ENCODE measurements around a stretch of chr13.

DNA sequence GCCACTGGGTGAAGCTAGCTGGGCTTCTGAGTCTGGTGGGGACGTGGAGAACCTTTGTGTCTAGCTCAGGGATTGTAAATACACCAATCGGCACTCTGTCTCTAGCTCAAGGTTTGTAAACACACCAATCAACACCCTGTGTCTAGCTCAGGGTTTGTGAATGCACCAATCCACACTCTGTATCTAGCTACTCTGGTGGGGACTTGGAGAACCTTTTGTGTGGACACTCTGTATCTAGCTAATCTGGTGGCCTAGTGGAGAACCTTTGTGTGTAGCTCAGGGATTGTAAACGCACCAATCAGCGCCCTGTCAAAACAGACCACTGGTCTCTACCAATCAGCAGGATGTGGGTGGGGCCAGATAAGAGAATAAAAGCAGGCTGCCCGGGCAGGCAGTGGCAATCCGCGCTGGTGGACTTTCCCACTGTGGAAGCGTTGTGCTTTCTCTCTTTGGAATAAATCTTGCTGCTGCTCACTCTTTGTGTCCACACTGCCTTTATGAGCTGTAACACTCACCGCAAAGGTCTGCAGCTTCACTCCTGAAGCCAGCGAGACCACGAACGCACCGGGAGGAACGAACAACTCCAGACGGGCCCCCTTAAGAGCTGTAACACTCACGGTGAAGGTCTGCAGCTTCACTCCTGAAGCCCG, 607.6 kb downstream of the PCDH9 start:
- CAGE, long polyA plus RNA, result no peak
- RRBS, result no CpG with 5 or more reads among the region's 17 CpGs

DNA sequence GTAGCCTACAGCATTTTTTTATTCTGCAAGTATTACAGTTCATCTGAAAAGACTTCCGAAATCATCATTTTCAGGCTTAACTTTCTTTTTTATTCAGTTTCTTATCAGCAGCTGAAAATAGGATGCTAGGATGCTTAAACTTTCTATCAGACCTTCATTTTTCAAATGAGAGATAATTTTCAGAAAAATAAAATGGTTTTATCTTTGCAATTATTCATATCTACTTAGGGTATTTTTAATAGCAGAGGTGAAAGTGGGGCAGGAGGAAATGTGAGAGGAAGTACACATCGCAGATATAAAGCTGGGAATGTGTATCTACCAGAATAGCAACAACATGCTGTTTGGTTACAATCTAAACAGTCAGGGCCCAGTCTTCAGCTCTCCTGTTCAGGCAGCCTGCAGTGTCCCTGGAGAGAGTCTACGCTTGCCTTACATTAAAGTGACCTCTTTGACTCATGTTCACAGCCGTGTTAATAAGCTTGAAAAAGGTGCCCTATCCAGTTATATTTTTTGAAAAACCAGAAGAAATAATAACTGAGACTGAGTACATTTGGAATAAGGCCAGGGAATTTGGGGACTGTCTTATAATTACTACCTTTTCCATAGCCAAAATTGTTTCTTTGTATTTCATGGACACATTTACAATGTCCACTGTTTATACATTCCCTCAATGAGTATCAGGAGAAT, 82.9 kb downstream of the PCDH9 start:
- CAGE, long polyA plus RNA, result no peak
- RRBS, result no CpG with 5 or more reads among the region's 4 CpGs

DNA sequence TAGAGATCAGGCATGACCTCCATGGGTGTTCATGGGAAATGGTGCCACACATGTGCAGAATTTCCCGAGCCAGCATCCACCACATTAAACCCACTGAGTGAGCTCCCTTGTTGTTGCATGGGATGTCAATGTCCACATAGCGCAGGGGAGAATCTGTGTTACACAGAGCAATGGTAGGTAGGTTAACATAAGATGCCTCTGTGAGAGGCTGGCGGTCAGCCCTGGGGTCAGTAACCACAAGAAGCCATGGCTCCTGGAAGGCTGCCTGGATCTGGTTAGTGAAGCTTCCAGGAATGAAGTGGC, 36.9 kb upstream of the PCDH9 start:
- CAGE, long polyA plus RNA, result no peak
- RRBS, result no CpG with 5 or more reads among the region's 3 CpGs

DNA sequence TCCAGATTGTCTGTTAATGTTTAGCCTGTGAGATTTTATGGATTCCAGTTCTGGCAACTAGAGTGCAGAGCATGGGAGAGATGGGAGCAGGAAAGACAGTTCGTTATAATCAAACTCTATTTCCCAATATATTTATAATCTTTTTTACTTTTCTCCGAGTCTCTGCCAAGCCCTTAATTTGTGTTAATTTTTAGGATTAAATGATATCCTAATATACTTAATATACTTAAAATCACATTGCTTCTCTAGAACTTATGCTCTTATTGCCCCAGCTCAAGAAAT, 272.7 kb upstream of the KLHL1 start:
- CAGE, long polyA plus RNA, result no peak
- RRBS, result no CpG with 5 or more reads among the region's 2 CpGs

GRCh38 chr13:71625061-71625619, 241.9 kb downstream of the DACH1 start:
- CAGE, long polyA plus RNA, result no peak
- RRBS, result no CpG with 5 or more reads among the region's 3 CpGs

DNA sequence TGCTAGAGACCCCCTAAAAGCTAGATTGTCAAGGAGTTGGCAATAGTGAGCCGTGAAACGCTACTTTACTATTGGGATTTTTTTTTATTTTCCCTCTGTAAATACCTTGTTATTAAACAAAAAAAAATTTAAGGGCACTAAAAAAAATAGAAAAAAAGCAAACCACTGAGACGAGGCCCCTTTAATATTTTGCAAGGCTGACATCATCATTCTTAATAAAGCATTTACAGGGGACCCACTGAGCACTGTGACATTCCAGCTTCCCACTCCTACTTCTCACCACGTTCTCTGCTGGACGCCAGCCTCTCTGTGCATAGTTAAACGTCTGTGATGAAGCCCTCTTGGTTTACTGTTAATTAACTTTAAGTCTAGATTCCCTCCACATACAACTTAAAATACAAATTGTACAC, 220.1 kb downstream of the MZT1 start:
- CAGE, long polyA plus RNA, result no peak
- RRBS, result no CpG with 5 or more reads among the region's 6 CpGs

GRCh38 chr13:72552312-72552598, 175.2 kb downstream of the MZT1 start:
- CAGE, long polyA plus RNA, result no peak

GRCh38 chr13:72801968-72802772, 20.2 kb downstream of the PIBF1 start:
- CAGE, long polyA plus RNA, result no peak
- RRBS, result no CpG with 5 or more reads among the region's 3 CpGs

DNA sequence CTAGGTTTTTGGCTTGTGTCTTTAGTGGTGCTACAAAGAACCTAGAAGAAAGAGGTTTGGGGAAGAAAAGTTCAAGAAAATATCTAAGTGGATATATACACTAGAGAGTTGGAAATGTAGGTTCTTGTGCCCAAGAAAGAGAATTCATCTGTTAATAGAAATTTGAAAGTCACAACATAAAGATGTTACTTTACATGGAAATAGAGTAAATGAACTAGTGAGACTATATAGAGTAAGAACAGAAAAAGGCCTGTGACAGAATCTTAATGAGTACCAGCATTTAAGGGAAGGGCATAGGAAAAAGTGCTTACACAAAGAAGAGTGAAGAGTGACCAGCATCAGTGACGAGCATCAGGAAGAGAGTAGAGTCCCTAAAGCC, 78.8 kb upstream of the KLF5 start:
- CAGE, long polyA plus RNA, result no peak
- RRBS, result no CpG with 5 or more reads among the region's 1 CpG

DNA sequence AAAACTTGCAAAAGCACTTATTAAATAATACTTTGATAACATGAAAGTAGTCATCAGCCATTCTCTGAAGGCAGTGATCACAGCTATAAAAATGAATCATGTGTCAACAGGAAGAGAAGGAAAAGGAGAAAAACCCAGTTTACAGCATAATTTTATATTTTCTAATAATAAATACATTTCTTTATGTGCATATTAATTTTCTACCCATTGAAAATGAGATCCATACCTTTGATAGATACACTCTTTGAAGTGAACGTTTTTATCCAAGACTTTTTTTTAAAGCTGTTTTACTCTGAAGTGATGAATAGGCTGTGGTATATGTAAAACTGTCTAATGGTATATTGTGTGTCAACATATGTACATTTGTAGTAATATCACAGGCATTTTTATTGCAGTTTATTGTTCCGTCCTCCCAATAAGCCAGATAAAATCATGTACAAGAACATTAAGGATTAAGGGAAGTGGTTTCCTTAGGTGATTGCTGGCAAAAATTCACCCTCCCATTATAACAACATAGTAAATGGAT, 1.3 kb upstream of the KLF5 start:
- CAGE, long polyA plus RNA, result no peak
- RRBS, result no CpG with 5 or more reads among the region's 2 CpGs

DNA sequence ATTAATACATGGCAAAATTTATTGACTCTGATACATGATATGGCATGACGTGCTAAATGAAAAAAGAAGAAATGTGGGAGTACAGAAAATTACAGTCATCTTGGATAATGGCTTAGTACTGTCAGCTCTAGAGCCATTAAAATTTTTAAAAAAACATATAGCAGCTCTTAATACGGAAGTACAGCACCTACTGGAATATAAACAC, 4.5 kb downstream of the KLF5 start:
- CAGE, long polyA plus RNA, result no peak
- RRBS, result no CpG with 5 or more reads among the region's 2 CpGs

- CAGE, long polyA plus RNA, result no peak
- RRBS, result no CpG with 5 or more reads among the region's 10 CpGs
Observed at GRCh38 chr13:73530983-73531329, 472.2 kb downstream of the KLF5 start.

DNA sequence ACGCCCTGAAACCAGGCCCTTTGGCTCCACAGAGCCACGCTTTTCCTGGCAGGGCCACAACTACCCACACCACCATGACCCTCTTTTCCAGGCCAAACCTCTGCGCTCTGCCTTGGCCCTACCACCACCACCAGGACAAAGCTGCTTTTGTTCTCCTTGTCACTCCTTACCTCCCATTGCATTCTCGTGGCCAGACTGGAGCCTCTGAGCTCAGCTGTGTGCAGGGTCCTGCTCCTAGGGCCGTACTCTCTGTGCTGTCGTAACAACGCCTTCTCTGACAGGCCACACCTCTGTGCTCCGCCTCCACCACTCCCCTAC, 602.8 kb downstream of the KLF5 start:
- CAGE, long polyA plus RNA, result no peak
- RRBS, result no CpG with 5 or more reads among the region's 8 CpGs

DNA sequence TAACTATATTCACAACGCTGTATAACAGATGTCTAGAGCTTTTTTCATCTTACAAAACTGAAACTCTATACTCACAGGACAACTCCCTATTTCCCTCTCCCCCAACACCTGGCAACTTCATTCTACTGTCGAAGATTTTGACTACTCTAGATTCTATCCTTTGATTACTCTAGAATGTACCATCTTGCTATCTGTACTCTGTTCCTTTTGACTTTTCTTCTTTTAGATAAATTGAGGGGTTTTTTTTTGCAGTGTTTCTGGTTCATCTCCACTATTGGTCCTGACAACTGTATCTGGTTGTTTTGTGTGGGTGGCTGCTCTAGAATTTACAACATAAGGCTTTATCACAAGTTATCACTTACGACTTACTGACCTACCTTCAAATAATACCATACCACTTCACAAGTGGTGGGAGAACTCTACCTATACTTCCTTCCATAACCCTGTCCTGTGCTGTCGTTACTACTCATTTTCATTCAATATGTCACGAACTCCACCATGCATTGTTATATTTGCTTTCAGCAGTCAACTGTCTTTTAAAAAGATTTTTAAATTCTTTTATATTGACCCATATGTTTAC, 875.2 kb downstream of the KLF5 start:
- CAGE, long polyA plus RNA, result no peak
- RRBS, result no CpG with 5 or more reads among the region's 5 CpGs

DNA sequence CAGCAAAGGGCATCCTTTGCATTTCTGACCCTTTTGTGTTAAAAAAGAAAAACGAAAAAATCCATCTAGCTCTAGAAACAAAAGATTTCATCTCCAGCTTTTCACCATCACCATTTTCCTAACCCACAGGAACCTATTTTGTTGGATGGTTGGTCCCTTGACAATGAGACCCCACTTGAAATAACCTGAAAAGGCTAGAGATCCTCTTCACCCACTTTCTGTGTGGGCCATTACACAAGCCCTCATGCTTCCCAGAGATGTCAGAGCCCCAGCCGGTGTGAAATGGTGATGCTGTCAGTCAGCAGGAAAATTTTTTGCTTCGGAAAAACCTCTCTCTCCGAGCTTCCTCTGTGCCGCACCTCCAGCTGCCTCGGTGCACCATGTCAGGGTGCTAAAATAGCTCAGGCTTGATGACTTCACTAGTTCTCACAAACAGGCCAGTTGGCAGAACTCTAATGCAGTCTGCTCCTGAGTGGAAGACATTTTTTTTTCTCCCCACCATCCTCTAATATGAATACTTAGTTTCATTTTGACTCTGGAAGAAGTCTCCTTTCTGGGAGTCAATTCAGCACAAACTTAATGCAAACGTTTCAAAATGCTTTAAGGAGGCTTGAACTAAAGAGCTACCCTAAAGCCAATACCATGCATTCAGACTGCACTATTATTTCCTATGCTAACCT, 1004.1 kb downstream of the KLF5 start:
- CAGE, long polyA plus RNA, result no peak
- RRBS, result no CpG with 5 or more reads among the region's 7 CpGs

DNA sequence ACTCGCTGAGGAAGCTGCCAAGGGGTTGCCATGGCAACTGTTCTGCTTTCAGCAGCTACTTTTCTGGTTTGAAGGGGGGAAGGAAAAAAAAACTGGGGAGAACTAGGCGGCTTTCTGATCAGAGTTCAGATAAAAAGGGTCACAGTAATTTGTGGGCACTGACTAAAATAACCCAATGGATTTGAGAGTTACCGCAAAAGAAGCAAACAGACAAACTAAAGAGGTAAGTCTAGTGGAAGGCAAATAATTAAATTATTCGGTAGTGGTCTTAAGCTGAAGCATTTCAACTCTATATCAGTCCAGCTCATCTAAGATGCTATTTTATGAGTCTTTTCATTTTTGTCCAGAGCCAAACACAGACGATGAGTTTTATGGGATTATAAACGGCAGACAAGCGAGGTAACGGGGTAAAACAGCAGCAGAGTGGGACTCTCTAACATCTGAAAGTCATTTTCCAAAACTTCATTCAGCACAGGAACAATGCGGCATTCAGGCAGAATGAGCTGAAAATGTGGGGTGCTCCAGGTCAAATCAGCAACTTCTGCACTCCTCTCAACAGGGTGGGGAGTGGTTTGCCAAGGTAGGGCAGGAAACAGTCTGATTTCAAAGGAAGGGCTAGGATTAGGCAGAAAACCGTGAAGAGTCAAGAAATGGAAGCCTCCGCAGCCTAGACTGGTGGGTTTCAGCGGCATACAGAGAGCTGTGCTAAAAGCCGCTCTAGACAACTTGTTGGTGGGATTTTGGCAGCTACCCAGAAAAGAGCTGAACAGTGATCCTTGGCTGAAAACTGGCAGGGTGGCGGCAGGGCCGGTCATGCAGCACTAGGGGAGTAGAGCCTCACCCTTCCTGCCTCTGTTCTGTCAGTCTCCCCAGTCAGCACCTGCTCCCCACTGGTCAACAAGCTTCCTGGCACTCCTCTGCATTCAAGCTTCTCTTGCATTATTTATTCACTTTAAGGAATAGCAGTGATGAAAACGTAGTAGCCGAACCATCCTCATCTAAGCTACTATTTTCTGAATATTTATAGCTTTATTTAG, 1193.7 kb downstream of the TBC1D4 start:
- CAGE, long polyA plus RNA, result no peak
- RRBS, result no CpG with 5 or more reads among the region's 17 CpGs

DNA sequence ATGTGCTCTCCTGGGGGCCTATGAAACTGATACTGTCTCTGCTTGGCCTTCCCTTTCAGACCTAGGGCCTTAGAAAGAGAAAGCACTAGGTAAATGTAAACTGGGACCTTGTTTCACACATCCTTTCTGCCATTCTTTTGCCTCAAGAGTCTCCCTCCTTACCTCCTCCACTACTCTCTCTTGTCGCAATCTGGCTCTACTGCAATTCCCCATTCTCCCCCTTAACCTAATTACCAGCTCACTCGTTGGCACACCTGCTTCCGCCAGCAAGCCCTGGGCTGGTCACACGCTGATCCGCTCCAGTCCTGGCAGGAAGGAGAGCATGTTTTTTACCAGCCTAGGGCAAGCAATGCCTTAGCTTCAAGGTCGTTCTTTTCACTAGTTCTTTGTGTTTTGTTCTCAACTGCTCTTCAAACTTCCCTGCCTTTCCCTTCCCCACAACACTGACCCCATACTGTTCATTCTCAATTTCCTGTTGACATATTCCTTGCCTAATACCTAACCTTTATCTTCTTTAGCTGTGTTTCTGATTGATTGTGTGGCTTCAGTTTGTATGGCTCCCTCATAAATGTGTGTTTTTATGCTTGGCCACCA, 23.0 kb downstream of the TBC1D4 start:
- CAGE, long polyA plus RNA, result no peak
- RRBS, result no CpG with 5 or more reads among the region's 6 CpGs

DNA sequence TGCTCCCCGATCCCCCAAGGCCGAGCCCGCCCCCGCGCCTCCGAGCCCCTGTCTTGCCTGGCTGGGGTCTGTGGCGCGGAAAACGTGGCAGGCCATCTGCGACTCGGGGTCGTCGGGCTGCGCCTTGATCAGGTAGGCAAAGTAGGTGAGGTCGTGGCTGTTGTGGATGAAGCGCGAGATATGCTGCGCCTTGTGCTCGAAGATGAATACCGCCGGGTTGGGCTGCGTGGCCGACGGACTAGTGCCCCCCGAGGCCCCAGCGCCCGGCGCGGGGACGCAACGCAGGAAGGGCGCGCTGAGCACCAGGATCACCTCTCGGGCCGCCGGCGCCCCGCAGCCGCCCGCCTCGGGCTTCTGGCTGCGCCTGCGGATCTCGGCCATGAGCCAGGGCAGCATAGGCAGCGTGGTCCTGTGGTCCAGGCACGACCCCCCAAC, 739 bp downstream of the TBC1D4 start:
- CAGE, long polyA plus RNA, result no peak
- RRBS, result 1% methylated on average over 16 of the region's 46 CpGs

- CAGE, long polyA plus RNA, result no peak
- RRBS, result 0% methylated on average over 2 of the region's 8 CpGs
Observed at GRCh38 chr13:75550239-75550825, 741 bp downstream of the UCHL3 start.

DNA sequence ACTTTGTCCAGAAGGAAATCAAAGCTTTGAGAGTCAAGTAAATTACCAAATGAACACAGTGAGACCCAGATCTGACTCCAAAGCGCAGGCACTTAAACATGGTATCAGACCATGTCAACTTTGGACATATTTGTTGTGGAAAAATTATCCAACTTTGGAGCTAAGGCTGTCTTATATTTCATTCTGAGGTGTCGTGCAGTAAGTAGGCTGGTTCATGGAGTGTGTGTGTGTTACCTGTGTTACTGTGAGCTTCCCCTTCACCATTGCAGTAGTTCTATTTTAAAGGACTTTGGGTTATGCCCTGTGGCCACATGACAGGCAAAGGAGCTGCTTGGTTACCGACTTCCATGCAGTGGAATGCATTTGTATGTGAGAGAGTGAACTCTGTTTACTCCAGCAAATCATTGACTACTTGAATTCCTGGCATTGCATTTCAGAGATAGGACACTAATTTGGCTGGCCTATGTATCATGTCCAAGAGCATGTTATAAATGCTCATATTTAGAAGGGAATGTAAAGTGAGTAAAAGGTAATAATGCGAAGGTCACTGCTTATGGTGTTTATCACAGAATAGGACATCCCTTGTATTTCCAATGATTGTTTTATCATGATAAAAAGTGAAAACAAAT, 156.3 kb downstream of the LMO7 start:
- CAGE, long polyA plus RNA, result no peak
- RRBS, result no CpG with 5 or more reads among the region's 4 CpGs

Data from mammary epithelial cell (primary cell).